Right lobe of liver (tissue), 4 donors: ENCODE measurements around the gene NOS1.

DNA sequence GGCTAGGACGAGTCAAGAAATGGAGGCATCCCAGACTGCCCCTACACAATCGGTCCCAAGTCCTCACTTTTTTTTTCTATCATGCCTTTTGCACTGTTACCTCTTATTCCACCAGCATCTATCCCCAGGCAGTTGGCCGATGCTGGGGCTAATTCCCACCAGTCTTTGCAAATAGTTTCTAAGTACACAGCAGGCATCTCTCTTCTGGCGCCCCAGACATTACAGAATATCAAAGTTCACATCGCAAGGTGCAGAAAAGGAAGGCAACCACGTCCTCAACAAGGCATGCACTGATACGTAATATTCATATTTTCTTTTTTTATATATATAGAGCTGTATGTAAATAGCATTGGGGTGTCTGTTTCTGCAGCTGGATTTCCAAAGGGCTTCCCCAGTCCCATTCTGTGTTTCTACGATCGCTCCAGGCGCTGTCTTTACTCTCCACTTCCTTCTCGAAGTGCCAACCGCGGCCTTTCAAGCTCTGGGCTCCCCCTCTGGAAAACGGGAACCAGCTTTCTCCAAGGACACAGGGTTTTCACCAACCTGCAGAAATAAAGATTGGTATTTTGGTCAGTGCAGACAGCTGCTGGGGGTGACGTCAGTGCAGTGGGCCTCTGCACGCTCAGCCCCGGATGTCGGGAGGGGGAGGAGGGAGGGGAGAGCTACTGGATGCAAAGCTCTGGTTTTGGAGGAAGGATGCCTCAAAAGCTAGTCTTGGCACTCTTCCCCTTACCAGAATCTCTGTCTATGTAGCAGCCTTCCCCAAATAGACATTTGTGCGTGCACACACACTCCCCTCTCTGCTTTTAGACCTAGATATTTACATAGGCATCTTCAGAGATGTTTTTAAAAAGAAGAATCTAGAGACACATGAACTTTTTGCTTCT lies 20.1 kb downstream of the HRK start:
- PRO-cap, 4 experiments = no peak in any of the 4 experiments
- RAMPAGE, long total RNA, 2 experiments = no peak in any of the 2 experiments

GRCh38 chr12:117010001-117010802 lies 89.0 kb downstream of the TESC start:
- PRO-cap, 4 experiments = no peak in any of the 4 experiments
- RAMPAGE, long total RNA, 2 experiments = no peak in any of the 2 experiments

- PRO-cap, 4 experiments = no peak in any of the 4 experiments
- RAMPAGE, long total RNA, 2 experiments = no peak in any of the 2 experiments
These were observed at the start of gene NOS1 for GRCh38 chr12:117360883-117361846. TSS of gene NOS1 (minus strand) at chr12:117361626.

GRCh38 chr12:117439439-117440225 lies 78.2 kb upstream of the NOS1 start:
- PRO-cap, 4 experiments = no peak in any of the 4 experiments
- RAMPAGE, long total RNA, 2 experiments = no peak in any of the 2 experiments

- PRO-cap, 4 experiments = peak in 1 of 4 experiments; most common minus-strand start chr12:118064023 (in 1)
- RAMPAGE, long total RNA, 2 experiments = no peak in any of the 2 experiments
These were observed 3.0 kb upstream of the WSB2 start for GRCh38 chr12:118063605-118064724.

GRCh38 chr12:118068384-118069189 lies 7.6 kb upstream of the WSB2 start:
- PRO-cap, 4 experiments = no peak in any of the 4 experiments
- RAMPAGE, long total RNA, 2 experiments = no peak in any of the 2 experiments

- PRO-cap, 4 experiments = no peak in any of the 4 experiments
- RAMPAGE, long total RNA, 2 experiments = no peak in any of the 2 experiments
These were observed 5.6 kb downstream of the VSIG10 start for GRCh38 chr12:118098071-118098669.

DNA sequence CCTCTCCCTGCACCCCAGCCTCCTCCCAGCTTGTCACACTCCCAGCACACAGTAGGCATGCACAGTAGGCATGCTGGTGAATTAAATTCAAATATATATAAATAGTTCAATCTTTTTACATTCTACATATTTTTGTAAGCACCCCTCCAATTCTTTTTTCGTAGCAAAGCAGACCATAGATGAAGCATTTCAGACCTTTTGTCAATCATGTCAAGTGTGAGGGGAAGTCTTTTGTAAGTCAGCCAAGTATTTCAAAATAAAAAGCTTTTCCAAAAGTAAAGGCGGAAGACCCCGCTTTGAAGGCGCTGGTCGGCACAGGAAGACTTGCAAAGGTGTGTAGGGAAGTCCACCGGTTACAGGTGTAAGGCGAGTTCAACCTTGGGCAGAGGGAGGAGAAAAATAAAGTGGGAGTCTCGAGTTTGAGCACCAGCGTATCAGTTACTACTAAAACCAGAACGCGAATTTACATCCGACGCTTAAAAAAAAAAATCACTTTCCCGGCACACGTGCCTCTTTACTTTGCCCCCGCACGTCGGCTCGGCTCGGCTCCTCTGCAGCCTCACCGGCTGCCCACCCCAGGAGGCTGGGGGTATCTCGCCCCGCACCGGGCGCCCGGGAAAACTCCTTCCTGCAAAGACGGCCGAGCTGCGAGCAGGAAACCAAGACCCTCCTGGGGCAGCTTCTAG lies 874 bp downstream of the VSIG10 start:
- PRO-cap, 4 experiments = peak in 2 of 4 experiments; most common plus-strand start position 329 of the sequence (in 1); most common minus-strand start position 29 of the sequence (in 1)
- RAMPAGE, long total RNA, 2 experiments = no peak in any of the 2 experiments

GRCh38 chr12:119156309-119157025 lies 22.3 kb upstream of the HSPB8 start:
- PRO-cap, 4 experiments = no peak in any of the 4 experiments
- RAMPAGE, long total RNA, 2 experiments = no peak in any of the 2 experiments

DNA sequence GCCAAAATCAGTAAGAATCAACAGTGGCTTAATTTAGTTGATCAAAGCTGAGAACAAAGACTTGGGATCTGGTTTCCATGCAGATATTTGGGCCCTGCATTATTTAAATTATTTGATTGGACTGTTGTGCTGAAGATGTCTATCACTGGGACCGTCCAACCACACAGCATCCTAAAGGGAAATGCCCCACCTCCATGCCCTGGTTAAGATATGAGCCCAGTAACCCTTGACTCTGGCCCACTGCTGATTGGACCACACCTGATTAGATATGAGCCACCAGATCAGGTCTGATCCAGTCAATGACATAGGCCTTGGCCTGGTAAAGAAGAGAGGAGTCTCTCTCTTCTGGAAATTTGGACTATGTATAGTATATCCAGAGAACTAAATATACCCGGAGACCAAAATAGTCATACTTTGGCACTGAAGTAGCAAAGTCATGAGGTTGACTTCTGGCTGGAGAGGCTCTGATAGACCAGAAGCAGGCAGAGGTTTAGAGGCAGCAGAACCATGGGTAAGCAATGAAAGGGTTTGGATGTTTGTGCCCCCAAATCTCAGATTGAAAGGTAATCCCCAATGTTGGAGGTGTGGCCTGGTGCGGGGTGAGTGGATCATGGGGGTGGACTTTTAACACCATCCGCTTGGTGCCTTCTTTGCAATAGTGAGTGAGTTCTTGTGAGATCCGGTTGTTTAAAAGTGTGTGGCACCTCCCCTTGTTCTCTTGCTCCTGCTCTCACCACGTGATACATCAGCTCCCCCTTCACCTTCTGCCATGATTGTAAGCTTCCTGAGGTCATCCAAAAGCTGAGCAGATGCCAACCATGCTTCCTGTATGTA lies 68.4 kb downstream of the HSPB8 start:
- PRO-cap, 4 experiments = no peak in any of the 4 experiments
- RAMPAGE, long total RNA, 2 experiments = no peak in any of the 2 experiments

DNA sequence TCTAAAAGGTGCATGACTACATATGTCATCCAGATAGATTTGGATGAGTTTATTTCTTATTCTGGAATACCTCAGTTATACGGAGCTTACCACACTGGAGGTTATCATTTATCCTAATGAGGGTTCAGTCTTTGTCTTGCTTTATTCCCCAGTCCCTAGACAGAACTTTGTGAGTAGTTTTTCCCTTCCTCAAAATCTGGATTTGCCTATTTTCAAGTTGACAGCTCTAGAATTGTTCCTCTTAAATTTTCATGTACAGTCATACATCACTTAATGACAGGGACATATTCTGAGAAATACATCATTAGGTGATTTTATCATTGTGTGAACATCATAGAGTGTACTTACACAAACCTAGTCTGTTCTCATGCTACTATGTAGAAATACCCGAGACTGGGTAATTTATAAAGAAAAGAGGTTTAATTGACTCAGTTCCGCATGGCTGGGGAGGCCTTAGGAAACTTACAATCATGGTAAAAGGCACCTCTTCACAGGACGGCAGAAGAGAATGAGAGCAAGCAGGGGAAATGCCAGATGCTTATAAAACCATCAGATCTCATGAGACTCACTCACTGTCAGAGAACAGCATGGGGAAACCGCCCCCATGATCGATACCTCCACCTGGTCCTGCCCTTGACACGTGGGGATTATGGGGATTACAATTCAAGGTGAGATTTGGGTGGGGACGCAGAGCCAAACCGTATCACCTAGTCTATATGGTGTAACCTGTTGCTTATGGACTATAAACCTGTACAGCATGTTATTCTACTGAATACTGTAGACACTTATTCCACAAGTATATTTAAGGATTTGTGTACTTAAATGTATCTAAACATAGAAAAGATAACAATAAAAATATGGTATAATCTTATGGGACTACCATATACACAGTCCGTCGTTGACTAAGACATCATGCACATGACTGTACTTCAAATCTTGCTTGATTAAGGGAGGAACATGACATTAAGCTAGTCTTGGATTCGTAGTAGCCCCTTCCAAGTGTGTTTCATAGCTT lies 3.4 kb downstream of the PRKAB1 start:
- PRO-cap, 4 experiments = no peak in any of the 4 experiments
- RAMPAGE, long total RNA, 2 experiments = no peak in any of the 2 experiments

- PRO-cap, 4 experiments = peak in 1 of 4 experiments; most common minus-strand start chr12:119682754 (in 1)
- RAMPAGE, long total RNA, 2 experiments = no peak in any of the 2 experiments
These were observed 14.7 kb downstream of the PRKAB1 start for GRCh38 chr12:119682427-119683212.

GRCh38 chr12:119683230-119684139 lies 15.6 kb downstream of the PRKAB1 start:
- PRO-cap, 4 experiments = peak in 3 of 4 experiments; most common plus-strand start chr12:119684061 (in 2); most common minus-strand start chr12:119683986 (in 2)
- RAMPAGE, long total RNA, 2 experiments = no peak in any of the 2 experiments

DNA sequence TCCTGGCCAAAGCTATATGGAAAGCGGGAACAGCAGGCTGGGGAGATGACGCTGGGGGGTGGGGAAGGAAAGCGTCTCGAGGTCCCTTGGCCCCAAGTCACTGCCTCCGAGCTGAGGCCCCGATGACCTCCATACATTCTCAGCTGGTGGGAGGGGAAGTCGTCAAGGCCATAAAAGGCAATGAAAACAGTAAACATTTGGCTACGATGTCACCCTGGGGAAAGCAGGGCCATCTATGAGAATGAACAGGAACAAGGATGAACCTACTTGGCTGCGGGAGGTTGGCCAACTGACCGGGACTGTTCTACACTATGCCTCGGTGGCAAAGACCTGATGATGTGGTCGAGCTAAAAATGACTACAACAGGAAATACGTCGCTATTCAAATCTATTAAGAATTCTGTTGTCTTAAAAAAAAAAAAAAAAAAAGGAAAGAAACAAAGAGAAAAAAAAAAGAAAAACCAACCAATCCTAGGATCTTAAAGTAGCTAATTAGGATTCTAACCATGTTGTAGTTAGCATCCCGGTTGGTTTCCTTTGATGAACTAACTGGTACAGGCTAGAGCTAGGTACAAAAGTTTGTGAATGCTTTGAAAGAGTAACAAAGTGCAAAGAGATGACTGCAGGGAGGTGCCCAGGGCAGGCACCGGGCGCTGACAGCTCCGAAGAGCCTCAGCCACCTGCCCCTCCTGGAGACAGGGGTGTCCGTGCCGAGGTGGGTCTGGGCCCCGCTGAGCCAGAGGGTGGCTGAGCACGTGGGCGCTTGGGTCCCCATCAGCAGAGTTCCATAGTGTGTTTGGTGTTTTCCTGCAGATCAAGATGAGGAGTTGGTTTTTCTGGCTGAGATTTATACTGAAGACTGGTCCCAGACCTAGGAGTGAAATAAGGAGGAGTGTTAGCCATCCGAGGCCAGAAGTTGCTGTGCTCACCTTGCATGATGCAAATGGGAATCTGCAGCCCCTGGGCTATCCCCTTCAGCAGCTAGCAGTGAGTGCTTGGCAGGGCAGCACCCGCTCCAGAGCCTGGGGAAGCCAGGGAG lies 19.8 kb downstream of the PRKAB1 start:
- PRO-cap, 4 experiments = no peak in any of the 4 experiments
- RAMPAGE, long total RNA, 2 experiments = no peak in any of the 2 experiments

GRCh38 chr12:119699276-119699791 lies 31.4 kb downstream of the PRKAB1 start:
- PRO-cap, 4 experiments = no peak in any of the 4 experiments
- RAMPAGE, long total RNA, 2 experiments = no peak in any of the 2 experiments

- PRO-cap, 4 experiments = no peak in any of the 4 experiments
- RAMPAGE, long total RNA, 2 experiments = no peak in any of the 2 experiments
These were observed 50.8 kb downstream of the PRKAB1 start for GRCh38 chr12:119718553-119719309.

GRCh38 chr12:120006659-120007260 lies 17.7 kb downstream of the BICDL1 start:
- PRO-cap, 4 experiments = no peak in any of the 4 experiments
- RAMPAGE, long total RNA, 2 experiments = no peak in any of the 2 experiments

GRCh38 chr12:120118212-120119324 lies 2.0 kb upstream of the RAB35 start:
- PRO-cap, 4 experiments = no peak in any of the 4 experiments
- RAMPAGE, long total RNA, 2 experiments = no peak in any of the 2 experiments

DNA sequence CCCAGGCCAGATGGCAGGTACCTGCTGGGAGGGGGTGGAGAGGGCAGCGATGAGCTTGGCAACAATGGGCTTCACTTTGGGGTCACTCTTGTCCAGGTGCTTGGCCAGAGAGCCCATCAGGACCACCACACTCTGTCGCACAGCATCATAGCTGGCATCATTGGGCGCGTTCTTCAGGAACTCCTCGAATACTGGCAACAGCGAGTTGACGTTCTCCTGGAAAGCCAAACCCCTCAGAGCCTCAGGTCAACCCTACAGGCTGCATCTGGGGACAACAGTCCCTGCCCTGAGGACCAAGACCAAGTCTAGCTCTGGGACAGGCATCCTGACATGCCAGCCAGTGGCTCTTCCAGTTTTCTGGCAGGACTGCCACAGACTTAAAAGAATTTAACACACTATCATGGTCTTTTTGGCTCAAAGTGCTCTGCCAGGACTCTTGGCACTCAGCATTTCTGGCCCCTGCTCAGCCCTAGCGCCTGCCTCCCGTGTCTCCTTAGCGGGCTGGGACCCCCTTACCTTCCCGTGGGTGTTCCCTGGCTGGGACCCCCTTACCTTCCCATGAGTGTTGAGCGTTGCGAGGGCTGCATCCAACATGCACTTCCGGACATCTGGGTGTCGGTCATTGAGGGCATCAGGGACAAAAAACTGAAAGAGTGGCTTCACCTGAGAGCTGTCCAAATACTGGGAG lies 36.8 kb upstream of the RAB35 start:
- PRO-cap, 4 experiments = no peak in any of the 4 experiments
- RAMPAGE, long total RNA, 2 experiments = no peak in any of the 2 experiments

GRCh38 chr12:120195930-120196786 lies 1.6 kb upstream of the GCN1 start:
- PRO-cap, 4 experiments = no peak in any of the 4 experiments
- RAMPAGE, long total RNA, 2 experiments = no peak in any of the 2 experiments